Diencephalon (tissue), 2 donors: ENCODE data around the gene QKI.

DNA sequence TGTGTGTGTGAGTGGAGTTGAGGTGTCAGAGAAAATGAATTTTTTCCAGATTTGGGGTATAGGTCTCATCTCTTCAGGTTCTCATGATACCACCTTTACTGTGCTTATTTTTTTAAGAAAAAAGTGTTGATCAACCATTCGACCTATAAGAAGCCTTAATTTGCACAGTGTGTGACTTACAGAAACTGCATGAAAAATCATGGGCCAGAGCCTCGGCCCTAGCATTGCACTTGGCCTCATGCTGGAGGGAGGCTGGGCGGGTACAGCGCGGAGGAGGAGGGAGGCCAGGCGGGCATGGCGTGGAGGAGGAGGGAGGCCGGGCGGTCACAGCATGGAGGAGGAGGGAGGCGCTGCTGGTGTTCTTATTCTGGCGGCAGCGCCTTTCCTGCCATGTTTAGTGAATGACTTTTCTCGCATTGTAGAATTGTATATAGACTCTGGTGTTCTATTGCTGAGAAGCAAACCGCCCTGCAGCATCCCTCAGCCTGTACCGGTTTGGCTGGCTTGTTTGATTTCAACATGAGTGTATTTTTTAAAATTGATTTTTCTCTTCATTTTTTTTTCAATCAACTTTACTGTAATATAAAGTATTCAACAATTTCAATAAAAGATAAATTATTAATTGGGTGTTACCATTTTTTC, 15.6 kb upstream of the SLC22A1 start:
- RAMPAGE, long total RNA, result no peak

DNA sequence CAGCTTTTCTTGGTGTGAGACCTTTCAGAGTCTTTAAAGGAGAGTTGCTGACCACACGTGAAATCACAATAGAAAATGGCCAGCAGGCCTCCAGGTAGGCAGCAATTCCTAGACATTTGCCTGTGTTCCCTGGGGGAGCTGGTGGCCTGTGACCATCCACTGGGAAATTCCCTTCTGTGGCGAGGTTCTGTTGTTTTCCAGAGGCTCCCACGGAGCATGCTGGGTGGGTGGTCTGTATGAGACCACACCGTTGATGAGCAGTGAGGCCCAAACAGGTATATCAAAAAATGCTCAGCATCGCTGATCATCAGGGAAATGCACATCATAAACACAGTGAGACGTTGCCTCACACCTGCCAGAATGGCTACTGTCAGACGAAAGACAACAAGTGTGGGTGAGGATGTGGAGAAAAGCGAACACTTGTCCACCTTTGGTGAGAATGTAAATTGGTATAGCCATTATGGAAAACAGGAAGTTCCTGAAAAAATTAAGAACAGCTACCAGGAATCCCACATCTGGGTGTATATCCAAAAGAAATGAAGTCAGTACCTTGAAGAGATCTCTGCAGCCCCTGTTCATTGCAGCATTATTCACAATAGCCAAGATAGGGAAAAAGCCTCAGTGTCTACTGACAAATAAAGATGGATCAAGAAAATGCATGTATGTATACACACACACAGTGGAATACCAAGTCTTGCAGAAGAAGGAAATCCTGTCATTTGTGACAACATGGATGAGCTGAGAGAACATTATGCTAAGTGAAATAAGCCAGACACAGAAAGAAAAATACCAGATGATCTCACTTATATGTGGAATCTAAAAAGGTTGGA, 11.4 kb upstream of the SLC22A1 start:
- RAMPAGE, long total RNA, result no peak

DNA sequence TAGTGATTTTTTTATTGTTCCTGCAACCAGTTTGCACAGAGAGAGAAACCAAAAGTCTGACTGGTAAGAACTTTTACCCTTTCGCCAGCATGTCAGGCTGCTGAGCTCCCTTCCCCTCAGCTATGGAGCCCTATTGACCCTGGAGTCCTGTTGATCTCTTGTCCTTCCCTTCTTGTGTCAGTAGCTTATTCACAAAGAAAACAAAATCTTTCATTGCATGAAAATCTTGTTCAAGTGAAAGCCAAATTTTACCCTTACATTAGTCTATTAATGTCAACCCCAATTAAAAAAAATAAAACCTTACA, 1.5 kb upstream of the SLC22A1 start:
- RAMPAGE, long total RNA, result no peak

GRCh38 chr6:160160888-160161327, 39.3 kb downstream of the SLC22A1 start:
- RAMPAGE, long total RNA, result no peak

DNA sequence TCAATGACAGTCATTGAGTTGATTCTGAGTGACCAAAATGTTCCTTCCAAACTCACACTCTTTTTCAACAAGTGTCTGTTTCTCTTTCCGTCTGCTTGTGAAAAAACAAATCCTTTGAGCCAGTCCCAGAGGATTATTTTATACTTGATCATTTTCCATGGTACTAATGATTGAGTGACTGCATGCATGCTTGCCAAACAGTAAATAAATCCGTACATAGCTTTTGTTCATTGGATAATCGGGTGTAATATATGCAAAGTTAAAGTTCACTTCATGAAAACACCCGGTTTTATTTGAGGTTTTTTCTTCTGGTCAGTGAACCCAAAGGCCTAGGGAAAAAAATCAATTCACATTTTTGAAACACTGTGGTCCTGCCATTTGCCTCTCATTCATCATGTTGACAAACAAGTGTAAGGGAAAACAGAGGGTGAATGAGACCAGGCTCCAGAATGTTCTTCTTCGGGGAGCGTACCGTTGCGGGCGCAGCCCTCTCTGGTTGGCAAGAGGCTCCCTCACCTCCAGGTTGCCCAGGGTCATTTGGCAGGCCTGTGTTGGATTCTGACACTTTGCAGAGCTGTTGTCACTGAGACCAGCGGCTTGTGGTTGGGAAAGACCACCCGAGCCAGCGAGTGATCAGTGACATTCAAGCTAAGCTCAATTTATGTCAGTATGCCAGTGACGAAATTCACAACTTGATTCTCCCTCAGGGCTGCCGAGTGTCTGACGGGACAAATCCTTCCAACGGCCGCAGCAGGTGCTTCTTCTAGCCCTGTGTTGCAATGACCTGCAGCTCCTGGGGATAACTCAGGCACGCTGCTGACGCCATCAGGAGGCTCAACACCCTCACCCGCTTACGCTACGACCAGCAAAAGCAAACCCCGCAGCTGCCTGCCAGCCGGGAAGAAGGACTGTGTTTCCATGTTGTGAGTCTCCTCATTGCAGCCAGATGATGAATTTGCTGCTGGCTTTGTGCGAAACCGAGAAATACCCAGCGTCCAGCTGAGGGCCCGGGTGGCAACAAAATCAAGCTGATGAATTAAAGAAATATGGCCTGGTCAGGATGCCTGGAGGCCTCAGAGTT, 16.8 kb upstream of the SLC22A2 start:
- RAMPAGE, long total RNA, result no peak

DNA sequence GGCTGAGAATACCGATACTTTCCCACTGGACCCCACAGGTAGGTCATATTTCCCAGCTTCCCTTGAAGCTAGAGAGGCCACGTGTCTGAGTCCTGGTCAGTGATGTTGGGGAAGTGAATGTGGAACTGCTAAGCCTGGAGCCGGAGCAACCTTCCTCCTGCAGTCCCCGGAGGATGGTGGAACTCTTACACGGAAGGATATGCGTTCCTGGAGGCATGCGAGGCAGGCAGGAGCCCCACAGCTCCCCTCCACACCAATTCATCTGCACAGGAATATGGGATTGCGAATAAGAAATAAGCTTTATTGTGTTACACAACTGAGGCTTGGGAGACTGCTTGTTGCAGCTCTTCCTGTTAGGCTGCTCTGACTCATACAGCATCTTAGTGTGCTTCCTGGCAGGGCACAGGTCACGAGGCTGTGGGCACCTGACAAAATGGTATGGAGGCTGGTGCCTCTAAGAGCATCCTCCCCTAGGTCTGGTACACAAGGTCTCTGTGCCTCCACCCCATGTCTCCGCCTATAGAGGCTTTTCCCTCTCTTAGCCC, 6.7 kb downstream of the SLC22A3 start:
- RAMPAGE, long total RNA, result no peak

DNA sequence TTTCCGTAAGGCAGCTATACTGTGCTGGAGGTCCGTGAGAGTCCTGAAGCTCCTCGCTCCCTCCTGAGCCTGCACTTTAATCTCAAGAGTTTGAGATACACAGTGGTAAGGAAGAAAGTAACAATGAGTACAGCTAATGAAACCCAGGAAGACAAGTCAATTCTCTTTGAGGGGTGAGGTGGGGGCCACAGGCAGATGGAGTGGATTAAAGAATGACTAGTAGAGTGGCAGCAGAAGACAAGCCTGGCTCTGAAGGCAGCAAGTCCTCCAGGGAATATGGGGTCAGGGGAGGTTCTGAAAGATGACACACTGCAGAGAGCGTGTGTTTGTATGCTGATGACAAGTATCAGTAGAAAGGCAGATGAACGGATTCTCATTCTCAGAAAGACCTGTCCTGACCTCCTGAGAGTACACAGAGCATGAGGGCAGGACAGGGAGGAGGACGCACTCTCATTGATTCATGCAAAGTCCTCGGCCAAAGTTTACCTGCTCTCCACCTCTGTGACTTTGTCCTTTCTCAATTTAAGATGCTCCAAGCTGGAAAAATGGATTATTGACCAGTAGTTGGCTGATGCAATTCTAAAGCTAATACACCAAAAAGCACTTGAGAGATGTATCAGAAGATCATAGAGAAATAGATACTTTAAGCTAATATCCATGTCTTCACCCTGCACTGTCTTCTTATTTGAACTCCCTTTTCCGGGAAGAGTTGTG, 156.7 kb downstream of the LPA start:
- RAMPAGE, long total RNA, result no peak

DNA sequence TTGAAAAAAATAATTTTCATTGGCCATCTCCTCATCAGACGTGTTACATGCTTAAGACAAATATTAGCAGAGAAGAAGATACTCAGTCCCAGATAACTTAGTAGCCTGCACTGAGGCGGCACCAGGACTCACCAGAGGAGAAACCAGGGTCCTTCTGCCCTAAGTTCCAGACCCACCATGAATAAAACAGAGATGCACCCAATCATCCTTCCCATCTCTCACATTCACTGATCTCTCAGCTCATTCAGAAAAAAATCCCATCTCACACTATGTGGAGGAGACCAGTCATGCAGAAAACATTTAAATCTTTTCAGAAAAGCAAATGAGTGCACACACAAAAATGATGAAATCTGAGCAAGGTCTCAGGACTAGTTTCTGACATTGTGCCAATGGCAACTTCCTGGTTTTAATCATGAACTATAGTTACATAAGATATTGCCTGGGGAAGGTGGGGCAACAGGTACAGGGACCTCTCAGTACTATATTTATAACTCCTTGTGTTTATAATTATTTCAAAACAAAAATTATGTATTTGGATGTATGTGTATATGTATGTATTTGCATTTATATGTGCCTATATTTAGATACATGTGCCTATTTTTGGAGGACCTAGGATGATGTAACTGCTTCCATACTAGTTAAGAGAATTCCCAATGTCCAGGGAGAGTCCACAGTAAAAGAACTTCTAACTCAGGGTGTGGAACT, 71.8 kb upstream of the MAP3K4 start:
- RAMPAGE, long total RNA, result no peak

DNA sequence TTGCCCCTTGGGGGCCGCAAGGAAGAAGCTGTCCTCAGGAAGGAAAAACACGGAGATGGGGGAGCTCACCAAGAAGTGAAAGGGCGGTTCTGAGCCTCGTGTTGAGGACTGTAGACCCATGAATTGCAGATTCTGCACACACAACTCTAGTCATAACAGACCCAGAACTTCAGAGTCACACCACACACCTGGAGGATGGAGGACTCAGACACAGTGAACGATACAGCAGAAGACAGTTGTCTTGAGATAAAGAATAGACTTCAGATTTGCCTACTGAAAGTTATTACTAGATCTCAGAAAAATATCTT, 88.0 kb downstream of the MAP3K4 start:
- RAMPAGE, long total RNA, result no peak

DNA sequence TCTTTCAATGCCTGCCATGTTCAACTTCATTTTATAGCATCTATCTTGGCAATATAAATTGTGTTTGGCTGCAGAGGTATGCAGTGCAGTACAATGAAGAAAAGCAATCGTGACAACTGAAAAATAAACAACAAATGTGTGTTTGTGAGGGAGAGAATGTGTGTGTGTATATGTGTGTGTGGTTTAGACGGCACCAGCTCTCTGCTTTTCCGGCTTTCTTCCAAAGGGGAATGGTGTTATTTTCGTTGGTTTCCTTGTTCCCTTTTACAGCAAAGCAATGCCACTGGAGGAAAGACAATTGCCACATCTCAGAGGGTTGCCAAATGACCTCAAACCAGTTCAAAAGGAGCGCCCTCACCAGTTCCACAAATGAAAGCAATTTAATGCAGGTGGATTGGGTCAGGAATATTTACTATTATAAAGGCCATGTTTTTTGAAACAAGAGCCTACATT, 587.2 kb downstream of the PRKN start:
- RAMPAGE, long total RNA, result no peak

- RAMPAGE, long total RNA, result no peak
These were observed 360 bp downstream of the PACRG start for GRCh38 chr6:162728145-162728522.

DNA sequence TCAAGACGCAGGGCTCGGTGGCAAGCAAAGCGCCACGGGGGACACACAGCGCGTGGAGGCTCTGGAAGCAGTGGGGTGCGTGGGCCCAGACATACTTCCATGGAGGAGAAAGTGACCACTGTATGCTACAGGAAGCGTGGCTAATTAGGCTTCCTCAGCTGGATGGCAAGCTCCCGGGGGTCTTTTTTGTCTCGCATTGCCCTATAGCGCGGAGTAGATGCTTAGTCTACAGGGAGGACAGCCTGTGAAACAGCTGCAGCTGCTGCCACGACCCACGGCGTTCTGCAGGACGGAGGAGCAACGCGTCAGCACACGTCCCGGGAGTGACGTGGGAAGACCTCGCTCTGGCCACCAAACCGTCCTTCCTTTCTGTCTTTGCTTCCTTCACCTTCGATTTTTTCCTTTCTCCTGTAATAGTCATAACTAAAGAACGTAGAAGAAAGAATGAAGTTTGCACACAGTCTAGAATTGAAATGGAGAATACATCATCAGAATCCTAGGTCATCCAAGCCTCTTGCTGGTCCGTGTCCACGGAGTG, 104.2 kb upstream of the QKI start:
- RAMPAGE, long total RNA, result no peak

- RAMPAGE, long total RNA, result no peak
These were observed 99.8 kb upstream of the QKI start for GRCh38 chr6:163314619-163315208.

- RAMPAGE, long total RNA, result no peak
These were observed 68.0 kb upstream of the QKI start for GRCh38 chr6:163346357-163347062.

DNA sequence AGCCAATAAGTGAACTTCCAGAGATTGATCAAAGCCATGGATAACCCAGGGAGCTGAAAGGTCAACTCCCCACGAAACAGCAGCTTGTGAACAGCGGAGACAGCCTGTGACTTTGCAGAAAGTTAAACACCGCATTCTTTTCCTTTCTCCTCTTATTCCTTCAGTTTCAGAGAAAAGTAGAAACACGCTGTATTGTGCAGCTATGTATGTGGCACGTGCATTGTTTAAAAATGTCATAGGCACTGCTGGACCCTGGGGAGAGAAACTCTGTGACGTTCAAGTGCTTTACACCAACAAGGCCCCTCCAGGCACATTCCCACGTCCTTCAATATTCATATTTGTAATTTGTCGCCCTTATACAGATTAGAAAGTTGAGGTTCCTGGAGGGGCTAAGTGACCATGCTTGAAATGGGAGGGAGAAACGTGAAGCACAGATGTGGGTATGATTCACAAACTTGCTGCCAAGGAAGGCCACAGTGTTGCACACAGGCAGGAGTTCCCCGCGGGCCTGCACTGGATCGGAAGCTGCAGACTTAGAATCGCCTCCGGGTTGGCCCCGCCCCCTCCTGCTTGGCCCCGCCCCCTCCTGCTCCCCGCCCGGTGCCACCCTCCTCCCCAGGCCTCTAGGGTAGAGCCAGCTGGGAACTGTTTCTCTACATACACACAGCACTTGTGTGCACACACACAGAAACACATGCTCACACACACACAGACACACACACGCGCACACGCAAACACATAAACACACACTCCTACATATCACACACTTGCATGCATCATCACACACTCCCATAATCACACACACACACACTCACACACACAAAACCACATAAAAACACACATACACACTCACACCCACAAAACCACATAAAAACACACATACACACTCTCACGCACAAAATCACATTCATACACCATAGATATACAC, 58.2 kb upstream of the QKI start:
- RAMPAGE, long total RNA, result no peak

- RAMPAGE, long total RNA, result no peak
These were observed 20.6 kb upstream of the QKI start for GRCh38 chr6:163393896-163394267.

- RAMPAGE, long total RNA, result no peak
These were observed 10.9 kb upstream of the QKI start for GRCh38 chr6:163403586-163404000.

- RAMPAGE, long total RNA, result no peak
These were observed at the start of gene QKI for GRCh38 chr6:163414299-163415379. QKI (plus strand) TSS chr6:163414718.

- RAMPAGE, long total RNA, result no peak
These were observed 759 bp downstream of the QKI start for GRCh38 chr6:163415380-163415574.

- RAMPAGE, long total RNA, result start-site peak on the minus strand at chr6:163416831-163416872, 6 and 9 reads in 2 replicates
These were observed 2.0 kb downstream of the QKI start for GRCh38 chr6:163416291-163417123.